ENCODE measurements around a stretch of chr2.

- PRO-cap, result no peak
- RAMPAGE, long total RNA, 2 experiments, result no peak in any of the 2 experiments
These were observed 20.4 kb downstream of the KCNJ13 start for GRCh38 chr2:232755981-232756373.

- PRO-cap, result no peak
- RAMPAGE, long total RNA, 2 experiments, result no peak in any of the 2 experiments
These were observed 14.4 kb upstream of the KCNJ13 start for GRCh38 chr2:232790459-232791566.

GRCh38 chr2:232901991-232902382 lies 31.9 kb downstream of the SNORC start:
- PRO-cap, result no peak
- RAMPAGE, long total RNA, 2 experiments, result no peak in any of the 2 experiments

- PRO-cap, result no peak
- RAMPAGE, long total RNA, 2 experiments, result no peak in any of the 2 experiments
These were observed 39.9 kb downstream of the INPP5D start for GRCh38 chr2:233099869-233100572.

DNA sequence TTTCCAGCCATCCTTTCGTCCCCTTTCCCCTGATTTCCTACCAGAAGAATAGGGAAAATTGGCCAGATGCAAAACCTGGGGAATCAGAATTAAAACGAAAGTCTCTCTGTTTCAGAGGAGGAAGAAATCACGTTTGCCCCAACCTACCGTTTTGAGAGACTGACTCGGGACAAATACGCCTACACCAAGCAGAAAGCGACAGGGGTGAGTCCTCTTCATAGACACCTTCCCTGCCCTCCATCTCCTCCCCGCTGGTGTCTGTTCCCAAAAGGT lies 80.6 kb upstream of the ATG16L1 start:
- PRO-cap, result no peak
- RAMPAGE, long total RNA, 2 experiments, result no peak in any of the 2 experiments

DNA sequence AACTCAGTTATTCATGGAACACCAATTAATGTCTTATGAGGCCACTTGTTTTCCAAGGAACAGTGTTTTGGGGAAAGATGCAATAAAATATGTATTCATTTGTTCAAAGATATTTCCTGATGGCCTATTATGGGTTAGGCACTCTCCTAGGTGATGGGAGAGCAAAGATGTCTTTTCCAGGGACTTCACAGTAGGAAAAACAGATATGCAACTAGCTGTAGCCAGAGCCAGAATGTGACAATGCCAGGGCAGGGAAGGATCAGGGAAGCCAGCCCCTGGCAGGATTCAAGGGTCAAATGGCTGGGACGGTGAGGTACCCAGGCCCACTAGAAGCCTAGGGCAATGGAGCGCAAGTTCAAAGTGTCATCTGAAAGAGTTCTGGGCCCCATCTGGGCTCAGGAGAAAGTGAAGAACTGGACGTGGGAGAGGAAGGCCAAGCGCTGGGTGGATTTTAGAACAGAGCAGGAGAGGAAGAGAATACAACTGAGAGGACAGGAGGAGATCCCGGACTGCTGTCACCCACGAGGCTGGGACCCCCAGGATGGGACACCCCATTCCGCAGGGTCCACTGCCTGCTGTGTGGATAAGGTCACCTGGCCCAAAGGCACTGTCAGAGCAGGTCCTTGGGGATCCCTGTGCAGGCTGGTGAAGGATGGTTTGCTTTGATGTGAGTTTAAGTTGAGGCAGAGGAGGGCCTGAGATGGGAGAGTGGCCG lies 79.7 kb upstream of the ATG16L1 start:
- PRO-cap, result no peak
- RAMPAGE, long total RNA, 2 experiments, result no peak in any of the 2 experiments

GRCh38 chr2:233200927-233201283 lies 50.6 kb upstream of the ATG16L1 start:
- PRO-cap, result no peak
- RAMPAGE, long total RNA, 2 experiments, result no peak in any of the 2 experiments

DNA sequence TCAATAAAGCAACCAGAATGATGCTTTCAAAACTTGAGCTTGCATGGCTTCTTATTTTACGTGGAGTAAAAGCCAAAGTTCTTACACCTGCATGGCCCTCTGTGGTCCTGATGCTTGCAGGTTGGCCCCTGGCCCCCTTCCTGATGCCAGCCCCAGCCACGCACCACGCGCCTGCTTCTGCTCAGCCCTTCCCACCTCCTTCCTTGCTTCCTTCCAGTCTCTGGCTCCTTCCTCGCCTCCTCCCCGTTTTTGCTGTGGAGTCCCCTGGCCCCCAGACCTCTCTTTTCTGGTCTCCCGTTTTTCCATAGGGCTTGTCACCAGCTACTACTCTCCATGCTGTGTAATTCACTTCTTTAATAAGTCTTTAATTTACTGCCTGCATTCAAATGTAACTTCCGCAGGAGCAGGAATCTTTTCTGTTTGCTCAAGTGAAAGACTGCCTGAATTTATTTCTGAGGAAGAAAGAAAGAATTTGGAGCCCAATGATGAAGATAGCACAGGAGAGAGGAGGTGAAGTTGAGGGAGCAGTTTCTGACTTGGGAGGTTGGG lies 67.2 kb downstream of the DGKD start:
- PRO-cap, result bidirectional peak, plus-strand start at position 80 of the sequence, minus-strand start outside the sequence; bidirectional peak, plus-strand start at position 138 of the sequence, minus-strand start at position 142 of the sequence
- RAMPAGE, long total RNA, 2 experiments, result no peak in any of the 2 experiments

DNA sequence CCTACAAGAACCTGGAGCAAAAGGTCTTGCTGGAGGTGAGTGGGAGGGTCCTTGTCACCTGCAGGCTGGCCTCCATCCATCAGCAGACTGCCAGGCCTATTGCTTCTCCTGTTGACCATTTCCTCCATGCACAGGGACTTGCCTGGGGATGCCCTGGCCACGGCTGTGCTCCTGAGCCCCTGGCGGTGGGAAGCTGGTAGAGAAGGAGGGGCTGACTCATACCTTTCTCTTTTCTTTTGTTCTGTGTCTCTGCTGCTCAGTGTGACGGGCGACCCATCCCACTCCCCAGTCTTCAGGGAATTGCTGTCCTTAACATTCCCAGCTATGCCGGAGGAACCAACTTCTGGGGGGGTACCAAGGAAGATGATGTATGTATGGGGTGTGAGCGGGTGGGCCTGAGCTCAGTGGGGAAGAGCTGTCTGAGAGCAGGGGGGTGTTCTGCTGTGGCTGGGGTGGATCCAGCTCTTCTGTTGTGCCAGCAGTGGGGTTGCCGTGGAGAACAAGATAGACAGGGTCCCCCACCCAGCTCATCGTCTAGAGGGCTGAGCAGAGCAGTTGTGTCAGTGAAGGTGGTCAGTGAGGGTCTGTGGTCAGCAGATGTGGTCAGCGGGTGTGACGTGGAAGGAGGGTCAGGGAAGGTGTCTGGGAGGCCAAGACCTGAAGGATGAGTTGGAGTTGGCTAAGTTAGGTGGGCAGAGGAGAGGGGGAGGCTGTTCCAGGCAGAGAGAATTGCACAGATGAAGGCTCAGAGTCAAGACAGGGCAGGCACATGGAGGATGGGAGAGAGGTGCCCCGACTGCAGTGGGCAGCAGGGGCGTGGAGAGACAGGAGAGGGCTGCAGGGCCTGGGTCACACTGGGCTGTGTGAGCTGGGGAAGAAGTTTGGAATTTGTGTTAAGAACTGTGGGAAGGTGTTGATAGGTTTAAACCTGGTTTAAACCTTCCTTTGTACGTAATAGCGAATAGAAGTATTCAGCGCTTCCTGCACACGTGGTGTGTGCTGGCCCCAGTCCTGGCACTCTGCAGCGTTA lies 103.0 kb downstream of the DGKD start:
- PRO-cap, result no peak
- RAMPAGE, long total RNA, 2 experiments, result no peak in any of the 2 experiments

DNA sequence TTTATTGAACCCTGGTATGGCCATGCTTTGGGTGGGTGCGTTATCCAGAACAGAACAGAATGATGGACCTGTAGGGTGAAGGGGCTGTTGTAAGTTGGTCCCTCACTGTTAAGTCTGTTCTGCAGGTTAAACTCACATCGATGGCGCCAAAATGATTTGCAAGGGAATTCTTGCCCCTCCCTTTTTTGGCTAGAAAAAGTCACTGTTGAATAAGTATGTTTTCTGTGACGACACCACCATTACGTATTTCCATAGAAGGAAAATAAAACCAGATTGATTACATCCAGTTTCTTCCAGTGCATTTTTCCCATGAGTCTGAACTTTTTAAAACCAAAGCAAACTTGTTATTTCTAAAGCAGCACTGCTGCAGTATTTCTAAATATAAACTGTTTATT lies 91.9 kb downstream of the USP40 start:
- PRO-cap, result no peak
- RAMPAGE, long total RNA, 2 experiments, result no peak in any of the 2 experiments

DNA sequence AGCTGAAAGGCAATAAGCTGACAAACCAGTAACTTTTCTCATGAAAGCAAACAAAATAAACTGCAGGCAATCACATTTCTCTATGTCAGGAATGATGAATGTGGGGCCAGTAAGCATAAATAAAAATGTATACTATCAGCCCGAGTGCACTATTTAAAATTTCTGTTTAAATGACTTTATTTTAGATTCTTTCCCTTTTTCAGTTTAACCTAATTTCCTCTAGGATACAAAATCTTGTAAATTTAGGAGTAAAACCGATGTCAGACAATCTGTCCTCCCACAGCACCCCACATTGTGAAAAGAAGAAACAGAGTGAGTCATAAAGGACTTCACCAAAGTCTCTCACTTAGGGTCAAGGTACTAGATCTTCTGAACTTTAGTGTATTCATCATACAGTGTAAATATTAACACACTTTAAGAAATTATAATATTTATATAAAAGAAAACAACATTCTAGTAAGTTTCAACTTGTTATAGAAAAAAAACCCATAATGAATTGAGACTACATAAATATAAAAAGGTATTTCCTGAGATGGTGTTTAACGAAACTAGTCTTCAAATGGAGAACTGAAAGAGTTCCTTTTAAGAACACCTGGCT lies 46.5 kb downstream of the USP40 start:
- PRO-cap, result no peak
- RAMPAGE, long total RNA, 2 experiments, result no peak in any of the 2 experiments

GRCh38 chr2:233557415-233557910 lies 9.1 kb downstream of the USP40 start:
- PRO-cap, result no peak
- RAMPAGE, long total RNA, 2 experiments, result no peak in any of the 2 experiments

DNA sequence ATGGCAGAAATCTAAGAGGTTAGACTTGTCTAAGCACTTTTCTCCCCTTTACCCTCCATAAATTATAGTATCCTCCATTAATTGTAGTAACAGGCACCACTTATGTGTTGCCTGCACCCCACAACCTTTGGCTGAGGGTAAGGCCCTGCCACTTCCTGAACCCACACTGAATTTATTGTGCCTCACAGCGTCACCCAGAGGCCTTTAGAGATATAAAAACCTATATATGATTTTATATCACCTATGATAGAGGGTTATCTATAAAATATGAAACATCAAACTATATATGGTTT lies 2.6 kb downstream of the UGT1A9 start:
- PRO-cap, result no peak
- RAMPAGE, long total RNA, 2 experiments, result no peak in any of the 2 experiments

DNA sequence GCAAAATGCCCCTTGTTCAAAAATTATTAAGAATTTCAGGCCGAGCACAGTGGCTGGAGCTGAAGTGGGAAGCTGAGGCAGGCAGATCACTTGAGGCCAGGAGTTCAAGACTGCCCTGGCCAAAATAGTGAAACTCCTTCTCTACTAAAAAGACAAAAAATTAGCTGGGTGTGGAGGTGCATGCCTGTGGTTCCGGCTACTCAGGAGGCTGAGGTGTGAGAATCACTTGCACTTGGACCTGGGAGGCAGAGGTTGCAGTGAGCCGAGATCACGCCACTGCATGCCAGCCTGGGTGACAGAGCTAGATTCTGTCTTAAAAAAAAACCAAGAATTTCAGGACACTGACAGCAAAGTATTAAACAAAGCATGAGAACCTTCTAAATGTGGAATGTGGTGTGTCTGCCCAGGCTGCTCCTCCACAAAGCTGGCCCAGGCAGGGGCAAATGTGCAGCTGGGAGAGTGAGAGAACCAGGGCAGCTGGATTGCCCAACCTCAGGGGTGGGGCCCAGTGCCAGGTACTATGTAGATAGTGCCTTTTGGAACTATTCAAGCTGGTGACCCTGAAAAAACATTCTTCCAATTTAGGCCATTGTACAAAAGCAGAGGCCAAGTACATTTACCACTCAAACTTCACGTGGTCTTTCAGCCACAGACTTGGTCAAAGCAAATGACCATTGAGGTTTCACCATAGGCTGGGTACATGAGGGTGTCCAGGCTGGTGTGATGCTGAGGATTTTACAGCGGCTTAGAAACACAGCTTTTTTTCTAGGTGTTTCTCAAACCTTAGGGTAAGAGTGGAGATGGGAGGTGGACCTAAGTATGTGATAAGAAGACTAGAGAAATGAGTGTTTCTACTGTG lies 6.7 kb upstream of the UGT1A5 start:
- PRO-cap, result no peak
- RAMPAGE, long total RNA, 2 experiments, result no peak in any of the 2 experiments

GRCh38 chr2:233832882-233833520 lies 21.3 kb downstream of the HJURP start:
- PRO-cap, result no peak
- RAMPAGE, long total RNA, 2 experiments, result no peak in any of the 2 experiments

- PRO-cap, result no peak
- RAMPAGE, long total RNA, 2 experiments, result no peak in any of the 2 experiments
These were observed 21.8 kb downstream of the TRPM8 start for GRCh38 chr2:233938824-233939424.

DNA sequence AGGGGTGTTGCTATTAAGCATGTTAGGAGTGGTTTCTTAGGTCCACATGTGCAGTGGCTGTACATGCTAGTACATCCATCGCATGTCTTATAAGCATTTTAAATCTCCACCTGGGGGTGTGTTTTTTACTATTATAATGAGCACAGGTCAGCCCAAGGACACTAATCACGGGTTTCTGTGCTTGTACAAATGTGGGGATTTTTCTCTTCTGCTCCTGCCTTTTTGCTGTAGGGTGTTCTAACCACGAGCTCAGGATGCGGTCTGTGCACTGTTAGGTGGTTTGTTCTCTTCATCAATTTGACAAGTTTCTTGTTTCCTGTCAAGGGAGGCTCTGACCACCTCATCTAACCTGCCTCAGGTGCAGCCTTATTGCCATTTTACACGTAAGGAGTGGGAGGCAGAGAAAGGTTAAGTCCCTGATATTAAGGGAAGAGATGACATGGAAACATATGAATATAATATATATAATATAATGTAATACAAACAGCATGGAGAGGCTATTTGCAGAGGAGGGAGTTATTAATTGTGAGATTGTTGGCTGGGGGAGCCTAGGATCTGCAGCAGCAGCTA lies 60.0 kb upstream of the SPP2 start:
- PRO-cap, result no peak
- RAMPAGE, long total RNA, 2 experiments, result no peak in any of the 2 experiments

DNA sequence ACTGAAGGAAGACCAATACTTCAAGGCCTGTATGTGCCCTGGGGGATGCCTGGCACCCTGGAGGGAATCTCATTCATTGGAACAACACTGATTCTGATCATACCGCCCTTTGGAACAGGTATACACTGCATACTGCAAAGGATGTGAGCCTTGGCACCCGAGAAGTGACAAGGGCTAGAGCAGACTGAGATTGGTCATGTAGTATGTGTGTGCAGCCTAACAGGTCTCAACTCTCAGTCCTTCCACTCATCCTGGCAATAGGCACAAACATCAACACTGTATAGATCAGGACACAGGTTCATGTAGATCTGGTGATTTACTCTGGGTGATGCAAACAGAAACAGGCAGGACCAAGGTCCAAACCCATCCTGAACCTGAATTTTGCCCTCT lies 151.3 kb downstream of the SPP2 start:
- PRO-cap, result no peak
- RAMPAGE, long total RNA, 2 experiments, result no peak in any of the 2 experiments

GRCh38 chr2:234203445-234203737 lies 152.9 kb downstream of the SPP2 start:
- PRO-cap, result no peak
- RAMPAGE, long total RNA, 2 experiments, result no peak in any of the 2 experiments

DNA sequence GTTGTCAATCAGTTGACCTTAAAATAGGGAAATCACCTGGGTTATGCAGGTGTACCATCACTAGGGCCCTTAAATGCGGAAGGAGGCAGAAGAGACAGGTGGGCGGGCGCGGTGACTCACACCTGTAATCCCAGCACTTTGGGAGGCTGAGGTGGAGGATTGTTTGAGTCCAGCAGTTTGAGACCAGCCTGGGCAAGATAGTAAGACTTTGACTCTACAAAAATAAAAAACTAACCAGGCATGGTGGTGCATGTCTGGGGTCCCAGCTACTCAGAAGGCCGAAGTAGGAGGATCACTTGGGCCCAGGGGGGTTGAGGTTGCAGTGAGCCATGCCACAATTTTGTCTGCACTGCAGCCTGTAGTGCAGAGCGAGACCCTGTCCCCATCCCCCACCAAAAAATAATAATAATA lies 73.6 kb downstream of the ARL4C start:
- PRO-cap, result no peak
- RAMPAGE, long total RNA, 2 experiments, result no peak in any of the 2 experiments